ENCODE measurements around a stretch of chr13.

GRCh38 chr13:109390098-109390542, 396.3 kb downstream of the IRS2 start:
CAGE:
- cytosol, long polyA minus RNA, result no peak
- cytosol, long polyA plus RNA, result no peak
- long polyA plus RNA, result no peak
- nucleus, long polyA minus RNA, result no peak
- nucleus, long polyA plus RNA, result no peak

GRCh38 chr13:109576555-109576908, 209.9 kb downstream of the IRS2 start:
CAGE:
- cytosol, long polyA minus RNA, result no peak
- cytosol, long polyA plus RNA, result no peak
- long polyA plus RNA, result no peak
- nucleus, long polyA minus RNA, result no peak
- nucleus, long polyA plus RNA, result no peak

DNA sequence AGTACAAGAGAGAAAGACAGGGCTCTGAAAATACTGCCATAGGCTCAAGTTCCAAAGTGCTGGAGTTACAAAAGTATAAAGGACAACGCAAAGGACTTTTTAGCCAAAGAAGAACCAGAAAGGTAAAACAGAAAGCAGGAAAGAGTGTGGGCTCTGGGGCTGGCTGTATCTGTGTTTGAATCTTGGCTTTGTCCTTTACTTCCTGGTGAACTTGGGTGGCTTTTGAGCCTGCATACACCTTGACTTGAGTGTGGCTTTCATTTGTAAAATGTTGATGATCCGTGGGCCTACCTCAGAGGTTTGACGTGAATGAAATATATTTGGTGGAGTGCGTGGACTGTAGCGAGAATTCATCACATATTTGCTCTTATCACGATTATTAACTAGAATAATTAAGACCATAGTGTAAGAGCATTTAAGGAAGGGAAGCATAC, 196.0 kb downstream of the IRS2 start:
CAGE:
- cytosol, long polyA minus RNA, result no peak
- cytosol, long polyA plus RNA, result no peak
- long polyA plus RNA, result no peak
- nucleus, long polyA minus RNA, result no peak
- nucleus, long polyA plus RNA, result no peak

GRCh38 chr13:109684269-109685255, 101.8 kb downstream of the IRS2 start:
CAGE:
- cytosol, long polyA minus RNA, result no peak
- cytosol, long polyA plus RNA, result no peak
- long polyA plus RNA, result no peak
- nucleus, long polyA minus RNA, result no peak
- nucleus, long polyA plus RNA, result no peak

DNA sequence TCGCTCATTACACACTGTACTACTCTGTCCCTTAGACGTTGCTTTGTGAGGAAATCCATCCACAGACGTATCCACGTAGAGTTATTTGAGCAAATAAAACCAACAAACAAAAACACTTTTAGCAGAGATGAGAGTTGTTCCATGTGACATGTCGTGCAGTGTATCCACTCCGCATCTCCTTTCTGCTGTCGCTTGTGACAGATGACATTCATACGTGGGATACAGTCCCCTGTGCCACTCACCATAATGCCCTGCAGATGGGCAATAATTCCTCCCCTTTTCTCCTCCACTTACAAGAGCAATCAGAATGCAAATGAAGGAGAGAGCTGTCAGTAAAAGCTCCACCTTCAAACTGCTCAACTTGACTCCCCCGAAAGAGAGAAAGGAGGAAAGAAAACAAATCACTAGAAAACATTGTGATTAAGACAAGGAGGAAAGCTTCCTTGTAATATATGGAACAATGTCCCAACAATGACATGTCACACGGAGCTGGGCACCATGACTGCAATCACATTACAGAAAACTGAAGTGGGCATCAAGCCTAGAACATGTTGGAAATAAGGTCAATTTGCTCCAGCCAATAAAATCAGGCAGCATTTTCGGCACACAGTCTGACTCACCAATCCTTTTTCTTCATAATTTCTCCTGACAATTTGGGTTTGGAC, 25.9 kb downstream of the IRS2 start:
CAGE:
- cytosol, long polyA minus RNA, result no peak
- cytosol, long polyA plus RNA, result no peak
- long polyA plus RNA, result no peak
- nucleus, long polyA minus RNA, result no peak
- nucleus, long polyA plus RNA, result no peak

DNA sequence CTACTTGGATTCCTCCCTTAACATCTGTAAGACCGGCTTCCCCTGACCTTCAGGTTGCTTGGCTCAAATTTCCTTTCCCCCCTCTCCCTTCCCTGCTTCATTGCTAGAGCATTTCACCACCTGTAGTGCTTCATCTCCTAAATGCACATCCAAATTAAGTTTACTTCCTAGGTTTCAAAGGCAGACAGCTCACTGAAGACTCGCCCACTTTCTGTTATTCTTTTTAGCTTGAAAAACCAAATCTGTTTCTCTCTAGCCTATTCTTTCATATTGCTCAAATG, 16.9 kb downstream of the IRS2 start:
CAGE:
- cytosol, long polyA minus RNA, result no peak
- cytosol, long polyA plus RNA, result no peak
- long polyA plus RNA, result no peak
- nucleus, long polyA minus RNA, result no peak
- nucleus, long polyA plus RNA, result no peak

DNA sequence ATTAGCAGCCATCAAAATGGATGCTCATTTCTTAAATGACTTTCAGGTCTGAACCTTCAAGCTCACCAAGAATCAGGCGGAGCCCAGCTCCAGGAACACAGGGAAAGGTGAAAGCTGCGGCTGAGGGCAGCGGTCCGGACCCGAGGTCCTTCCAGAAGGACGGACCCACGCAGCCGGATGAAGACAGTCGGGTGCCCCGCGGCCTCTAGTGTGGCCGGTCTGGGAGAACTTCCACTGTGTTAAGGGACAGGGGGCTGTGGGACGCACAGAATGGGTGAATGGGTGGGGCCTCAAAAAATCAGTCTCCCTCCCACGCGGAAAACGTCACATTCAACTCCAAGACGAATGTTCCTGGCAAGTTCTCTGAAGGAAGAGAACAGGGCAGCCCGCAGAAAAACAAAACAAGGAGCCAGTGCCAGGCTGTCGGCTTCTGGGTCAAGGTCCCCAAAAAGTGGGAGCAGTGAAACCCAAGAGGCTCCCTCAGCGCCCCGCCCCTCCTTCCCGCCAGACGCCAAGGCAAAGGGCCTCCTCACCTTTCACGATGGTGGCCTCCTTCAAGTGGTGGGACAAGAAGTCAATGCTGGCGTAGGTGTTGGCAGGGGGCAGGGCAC, 4.8 kb downstream of the IRS2 start:
CAGE:
- cytosol, long polyA minus RNA, result no peak
- cytosol, long polyA plus RNA, result no peak
- long polyA plus RNA, result no peak
- nucleus, long polyA minus RNA, result no peak
- nucleus, long polyA plus RNA, result no peak

DNA sequence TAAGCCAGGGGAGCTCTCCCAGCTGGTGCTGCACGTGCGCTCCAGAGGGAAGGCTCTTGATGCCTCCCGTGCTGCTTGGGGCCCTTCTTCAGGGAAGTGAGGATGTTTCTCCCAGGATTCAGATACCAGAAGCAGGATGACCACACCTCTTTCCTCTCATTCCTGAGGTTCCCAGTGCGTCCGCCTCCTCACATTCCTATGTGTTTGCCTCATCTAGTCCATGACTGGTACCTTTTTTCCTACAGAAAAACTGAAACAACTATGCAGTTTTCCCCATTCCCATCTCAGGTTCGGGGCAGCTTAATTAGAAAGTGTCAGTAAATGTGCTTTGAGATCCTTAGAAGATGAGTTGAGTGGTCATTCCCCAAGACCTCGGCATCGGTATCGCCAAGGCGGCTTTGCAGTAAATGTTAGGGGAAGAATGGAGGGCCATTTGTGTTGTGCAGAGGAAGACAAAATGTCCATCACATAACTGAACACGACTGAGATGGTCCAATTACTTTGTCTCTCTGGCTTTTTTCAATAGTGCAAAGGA, 231.1 kb upstream of the IRS2 start:
CAGE:
- cytosol, long polyA minus RNA, result no peak
- cytosol, long polyA plus RNA, result no peak
- long polyA plus RNA, result no peak
- nucleus, long polyA minus RNA, result no peak
- nucleus, long polyA plus RNA, result no peak

DNA sequence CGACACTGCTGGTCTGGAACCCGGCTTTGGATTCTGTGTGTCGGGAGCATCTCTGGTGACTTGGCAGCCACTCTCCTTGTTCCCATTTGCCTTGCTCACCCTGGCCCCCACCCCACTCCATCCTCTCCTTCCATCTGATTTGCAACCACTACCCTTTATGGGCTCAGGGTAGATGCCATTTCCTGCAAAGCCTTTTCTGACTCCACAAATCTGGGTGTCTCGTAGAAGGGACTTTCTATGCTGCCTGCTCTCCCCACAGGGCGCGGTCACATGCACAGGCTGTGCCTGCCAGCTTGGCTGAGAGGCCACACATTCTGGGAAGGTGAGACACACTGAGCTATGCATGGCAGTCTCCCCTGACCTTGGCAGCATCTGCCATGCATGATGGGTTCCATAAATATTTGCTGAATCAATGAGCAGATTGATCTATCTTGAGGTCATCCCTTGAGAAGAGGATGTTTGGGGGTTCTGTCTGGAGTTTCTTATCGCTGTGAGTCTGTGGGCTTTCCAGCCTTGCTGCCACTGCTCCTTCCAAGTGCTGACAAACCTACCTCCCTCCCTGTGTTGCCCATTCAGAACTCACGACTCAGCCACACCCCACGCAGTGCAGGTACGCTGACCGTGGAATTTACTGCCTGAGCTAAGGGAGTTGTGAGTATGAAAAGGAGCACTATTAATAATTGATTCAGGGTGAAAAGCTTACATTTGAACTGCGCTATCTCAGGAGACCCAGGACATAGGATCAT, 244.5 kb downstream of the COL4A1 start:
CAGE:
- cytosol, long polyA minus RNA, result no peak
- cytosol, long polyA plus RNA, result no peak
- long polyA plus RNA, result no peak
- nucleus, long polyA minus RNA, result no peak
- nucleus, long polyA plus RNA, result no peak

DNA sequence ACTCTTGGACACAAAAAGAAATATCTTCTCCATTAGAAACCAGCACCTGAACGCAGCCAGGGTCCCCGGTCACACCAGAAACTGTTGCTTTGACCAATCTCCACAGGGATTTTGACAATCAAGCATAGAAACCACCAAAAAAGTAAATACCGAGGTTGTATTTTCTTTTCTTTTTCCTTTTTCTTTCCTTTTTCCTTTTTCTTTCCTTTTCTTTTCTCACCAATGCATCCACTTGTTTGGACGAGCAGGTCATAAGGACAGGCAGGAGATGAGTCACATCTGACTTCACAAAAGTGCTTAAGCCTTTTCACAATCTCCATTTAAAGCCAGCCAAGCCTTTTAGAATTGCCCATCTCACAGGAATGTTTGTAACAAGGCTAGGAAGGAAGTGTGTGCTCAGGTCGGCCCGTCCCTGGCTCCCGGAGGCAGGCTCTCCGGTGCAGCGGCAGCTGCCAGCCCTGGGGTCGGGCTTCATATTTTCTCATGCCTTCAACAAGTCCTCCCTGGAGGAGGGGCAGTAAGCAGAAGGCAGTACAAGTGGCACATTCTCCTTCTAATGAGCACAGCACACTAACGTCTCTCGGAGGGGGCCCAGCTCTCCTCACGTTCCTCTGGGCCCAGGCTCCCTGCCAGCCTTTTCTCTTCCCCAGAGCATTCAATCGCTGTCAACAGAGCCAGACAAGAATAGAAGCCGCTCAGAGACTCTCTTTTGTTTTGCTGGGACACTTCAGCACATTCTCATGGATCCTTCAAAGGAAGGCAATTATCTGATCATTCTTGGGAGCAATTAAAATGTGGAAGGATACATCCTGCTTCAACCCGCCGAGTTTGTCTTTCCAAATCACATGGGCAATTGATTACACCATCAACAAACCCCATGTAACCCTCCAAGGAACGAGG, 180.5 kb downstream of the COL4A1 start:
CAGE:
- cytosol, long polyA minus RNA, result no peak
- cytosol, long polyA plus RNA, result no peak
- long polyA plus RNA, result no peak
- nucleus, long polyA minus RNA, result no peak
- nucleus, long polyA plus RNA, result no peak

GRCh38 chr13:110138535-110138967, 168.4 kb downstream of the COL4A1 start:
CAGE:
- cytosol, long polyA minus RNA, result no peak
- cytosol, long polyA plus RNA, result no peak
- long polyA plus RNA, result no peak
- nucleus, long polyA minus RNA, result no peak
- nucleus, long polyA plus RNA, result no peak

DNA sequence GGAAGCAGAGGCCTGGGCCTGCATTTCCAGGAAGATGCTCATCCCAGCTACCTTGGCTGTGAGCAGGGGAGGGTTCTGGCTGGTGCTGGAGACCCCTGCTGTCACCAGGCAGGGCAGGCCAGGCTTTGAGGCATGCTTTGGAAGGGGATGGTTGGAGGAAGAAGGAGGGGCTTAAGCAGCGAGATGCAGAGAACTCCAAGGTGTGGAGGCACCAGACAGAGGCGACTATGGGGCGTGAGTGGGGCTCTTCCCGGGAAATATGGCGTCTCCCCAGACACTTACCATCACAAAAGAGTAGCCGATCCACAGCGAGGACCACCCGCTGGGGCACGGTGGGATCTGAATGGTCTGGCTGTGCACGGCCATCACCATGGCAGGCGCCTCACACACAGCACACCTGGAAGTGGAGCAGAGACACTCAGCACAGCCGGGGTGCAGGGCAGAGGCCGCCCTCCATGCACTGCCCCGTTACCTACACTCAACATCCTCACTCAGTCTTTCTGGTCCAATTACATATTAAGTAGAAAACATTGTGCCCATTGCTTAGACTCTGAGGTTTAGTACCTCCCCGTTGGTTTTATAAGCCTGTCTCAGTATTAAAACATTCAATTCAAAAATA, 151.8 kb downstream of the COL4A1 start:
CAGE:
- cytosol, long polyA minus RNA, result no peak
- cytosol, long polyA plus RNA, result no peak
- long polyA plus RNA, result no peak
- nucleus, long polyA minus RNA, result no peak
- nucleus, long polyA plus RNA, result no peak

GRCh38 chr13:110256387-110256890, 50.5 kb downstream of the COL4A1 start:
CAGE:
- cytosol, long polyA minus RNA, result no peak
- cytosol, long polyA plus RNA, result no peak
- long polyA plus RNA, result no peak
- nucleus, long polyA minus RNA, result no peak
- nucleus, long polyA plus RNA, result no peak

CAGE:
- cytosol, long polyA minus RNA, result no peak
- cytosol, long polyA plus RNA, result no peak
- long polyA plus RNA, result no peak
- nucleus, long polyA minus RNA, result no peak
- nucleus, long polyA plus RNA, result no peak
Measured at GRCh38 chr13:110266836-110267460, 40.0 kb downstream of the COL4A1 start.

GRCh38 chr13:110278021-110279247, 28.5 kb downstream of the COL4A1 start:
CAGE:
- cytosol, long polyA minus RNA, result no peak
- cytosol, long polyA plus RNA, result no peak
- long polyA plus RNA, result no peak
- nucleus, long polyA minus RNA, result no peak
- nucleus, long polyA plus RNA, result no peak

DNA sequence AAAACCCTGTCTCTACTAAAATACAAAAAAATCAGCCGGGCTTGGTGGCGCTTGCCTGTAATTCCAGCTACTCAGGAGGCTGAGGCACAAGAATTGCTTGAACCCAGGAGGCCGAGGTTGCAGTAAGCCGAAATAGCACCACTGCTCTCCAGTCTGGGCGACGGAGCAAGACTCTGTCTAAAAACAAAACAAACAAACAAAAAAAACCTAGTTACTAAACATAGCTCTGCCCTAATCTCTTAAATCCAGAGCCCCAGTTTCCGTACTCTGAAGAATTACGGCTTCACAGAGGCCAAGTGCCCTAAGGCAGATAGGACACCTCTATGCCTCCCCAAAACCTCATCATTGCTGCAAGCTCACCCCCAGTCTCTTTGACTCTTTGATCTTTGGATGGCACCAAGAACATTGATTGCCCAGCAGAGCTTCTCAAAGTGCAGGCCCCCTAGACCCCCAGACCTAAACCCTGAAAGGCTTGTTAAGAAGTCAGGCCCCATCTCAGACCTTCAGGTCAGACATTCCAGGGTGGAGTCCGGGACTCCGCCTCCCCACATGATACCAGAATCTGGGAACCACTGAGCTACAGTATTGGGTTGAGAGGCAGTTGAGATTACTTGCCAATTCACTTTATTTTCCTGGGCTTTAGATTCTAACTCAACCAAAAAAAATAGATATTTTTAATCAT, 2.9 kb downstream of the COL4A2 start:
CAGE:
- cytosol, long polyA minus RNA, result no peak
- cytosol, long polyA plus RNA, result no peak
- long polyA plus RNA, result no peak
- nucleus, long polyA minus RNA, result no peak
- nucleus, long polyA plus RNA, result no peak

CAGE:
- cytosol, long polyA minus RNA, result no peak
- cytosol, long polyA plus RNA, result no peak
- long polyA plus RNA, result no peak
- nucleus, long polyA minus RNA, result no peak
- nucleus, long polyA plus RNA, result no peak
Measured at GRCh38 chr13:110313759-110314448, 6.8 kb downstream of the COL4A2 start.

CAGE:
- cytosol, long polyA minus RNA, result no peak
- cytosol, long polyA plus RNA, result no peak
- long polyA plus RNA, result no peak
- nucleus, long polyA minus RNA, result no peak
- nucleus, long polyA plus RNA, result no peak
Measured at GRCh38 chr13:110340688-110341044, 33.6 kb downstream of the COL4A2 start.

CAGE:
- cytosol, long polyA minus RNA, result no peak
- cytosol, long polyA plus RNA, result no peak
- long polyA plus RNA, result no peak
- nucleus, long polyA minus RNA, result no peak
- nucleus, long polyA plus RNA, result no peak
Measured at GRCh38 chr13:110341045-110342219, 34.3 kb downstream of the COL4A2 start.

CAGE:
- cytosol, long polyA minus RNA, result no peak
- cytosol, long polyA plus RNA, result no peak
- long polyA plus RNA, result no peak
- nucleus, long polyA minus RNA, result no peak
- nucleus, long polyA plus RNA, result no peak
Measured at GRCh38 chr13:110343120-110343812, 36.2 kb downstream of the COL4A2 start.

Measured in keratinocyte (primary cell).